Parotid gland (tissue), 1 donor: ENCODE results near the gene GSN.

GRCh38 chr9:120715112-120715305 lies 739 bp upstream of the MEGF9 start:
- PRO-cap: no peak

DNA sequence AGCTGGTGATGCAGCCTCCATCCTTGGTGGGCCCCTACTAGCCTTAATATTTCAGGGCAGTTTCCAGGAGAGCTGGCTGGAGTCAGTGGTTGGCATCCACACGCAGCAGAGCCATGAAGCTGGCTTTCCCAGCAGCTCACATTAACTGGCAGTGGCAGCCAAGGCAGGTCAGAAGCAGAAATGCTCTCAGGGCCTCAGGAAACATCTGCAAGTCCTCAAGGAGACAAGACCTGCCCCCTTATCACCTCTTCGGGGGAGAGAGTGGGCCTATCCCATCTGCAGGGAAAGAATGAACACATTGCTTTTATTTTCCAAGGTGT lies 20.8 kb upstream of the MEGF9 start:
- PRO-cap: no peak

- PRO-cap: no peak
These were observed 27.4 kb downstream of the FBXW2 start for GRCh38 chr9:120765675-120766280.

- PRO-cap: no peak
These were observed 13.3 kb upstream of the PHF19 start for GRCh38 chr9:120890111-120890794.

- PRO-cap: no peak
These were observed 825 bp upstream of the TRAF1 start for GRCh38 chr9:120927423-120927818.

DNA sequence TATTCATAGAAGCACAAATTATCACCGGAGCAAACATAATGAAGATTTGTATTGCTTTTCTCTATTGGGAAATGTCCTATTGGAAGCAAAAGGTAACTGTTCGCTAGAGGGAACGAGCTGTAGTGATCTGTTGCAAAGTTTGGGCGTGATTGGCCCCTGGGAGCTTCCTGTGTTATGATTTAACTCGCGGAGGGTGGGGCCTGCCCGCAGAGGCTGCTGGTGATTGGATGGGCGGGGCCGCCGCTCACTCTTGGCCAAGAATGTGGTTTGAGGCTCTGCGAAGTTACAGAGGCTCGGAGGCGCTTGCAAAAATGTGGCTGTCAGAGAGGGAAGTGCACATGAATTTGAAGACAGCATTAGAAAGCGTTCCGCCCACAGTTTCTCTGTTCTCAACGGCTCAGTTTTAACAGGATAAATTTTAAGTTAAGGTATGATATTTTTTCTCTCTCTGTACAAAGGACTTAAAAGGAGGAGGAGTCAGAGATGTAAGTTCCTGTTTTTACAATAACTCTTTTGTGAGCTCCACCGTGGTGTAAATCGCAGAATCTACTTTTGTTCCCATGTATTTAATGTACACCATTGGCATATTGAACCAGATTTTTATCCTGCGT lies 46.9 kb downstream of the CNTRL start:
- PRO-cap: bidirectional peak, plus-strand start at position 316 of the sequence, minus-strand start at position 151 of the sequence

- PRO-cap: no peak
These were observed 1.3 kb downstream of the RAB14 start for GRCh38 chr9:121200262-121200822.

GRCh38 chr9:121240213-121240827 lies 27.6 kb upstream of the GSN start:
- PRO-cap: unidirectional peak, plus-strand start at chr9:121240606

- PRO-cap: bidirectional peak, plus-strand start at chr9:121268204, minus-strand start at chr9:121268042
These were observed at the start of gene GSN for GRCh38 chr9:121267504-121268461. GSN (plus strand) TSS chr9:121268162.

DNA sequence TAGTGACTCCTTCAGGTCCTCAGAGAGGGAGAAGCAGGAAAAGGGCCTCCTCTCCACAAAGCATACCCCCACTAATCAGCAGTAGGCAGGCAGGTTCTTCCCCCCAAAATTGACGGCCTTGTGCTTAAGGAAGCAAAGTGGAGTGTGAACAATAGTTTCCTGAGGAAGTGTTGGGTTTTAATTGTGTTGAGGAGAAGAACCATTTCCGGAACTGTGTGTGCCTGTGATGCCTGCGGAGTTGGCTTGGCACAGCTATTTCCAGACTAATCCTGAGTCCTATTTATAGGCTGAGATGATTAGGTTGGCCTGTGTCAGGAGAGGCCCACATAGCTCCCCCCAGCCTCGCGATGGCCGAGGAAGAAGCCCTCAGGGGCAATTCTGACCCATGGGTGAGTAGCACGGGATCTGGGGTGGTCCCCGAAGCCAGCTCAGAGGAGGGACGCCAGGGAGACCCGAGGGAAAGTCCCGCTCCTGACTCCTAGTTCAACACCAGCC lies 17.9 kb downstream of the GSN start:
- PRO-cap: bidirectional peak, plus-strand start at position 208 of the sequence, minus-strand start at position 120 of the sequence

- PRO-cap: no peak
These were observed 48.9 kb downstream of the STOM start for GRCh38 chr9:121321035-121321597.

- PRO-cap: no peak
These were observed 11.3 kb downstream of the STOM start for GRCh38 chr9:121358614-121359384.

DNA sequence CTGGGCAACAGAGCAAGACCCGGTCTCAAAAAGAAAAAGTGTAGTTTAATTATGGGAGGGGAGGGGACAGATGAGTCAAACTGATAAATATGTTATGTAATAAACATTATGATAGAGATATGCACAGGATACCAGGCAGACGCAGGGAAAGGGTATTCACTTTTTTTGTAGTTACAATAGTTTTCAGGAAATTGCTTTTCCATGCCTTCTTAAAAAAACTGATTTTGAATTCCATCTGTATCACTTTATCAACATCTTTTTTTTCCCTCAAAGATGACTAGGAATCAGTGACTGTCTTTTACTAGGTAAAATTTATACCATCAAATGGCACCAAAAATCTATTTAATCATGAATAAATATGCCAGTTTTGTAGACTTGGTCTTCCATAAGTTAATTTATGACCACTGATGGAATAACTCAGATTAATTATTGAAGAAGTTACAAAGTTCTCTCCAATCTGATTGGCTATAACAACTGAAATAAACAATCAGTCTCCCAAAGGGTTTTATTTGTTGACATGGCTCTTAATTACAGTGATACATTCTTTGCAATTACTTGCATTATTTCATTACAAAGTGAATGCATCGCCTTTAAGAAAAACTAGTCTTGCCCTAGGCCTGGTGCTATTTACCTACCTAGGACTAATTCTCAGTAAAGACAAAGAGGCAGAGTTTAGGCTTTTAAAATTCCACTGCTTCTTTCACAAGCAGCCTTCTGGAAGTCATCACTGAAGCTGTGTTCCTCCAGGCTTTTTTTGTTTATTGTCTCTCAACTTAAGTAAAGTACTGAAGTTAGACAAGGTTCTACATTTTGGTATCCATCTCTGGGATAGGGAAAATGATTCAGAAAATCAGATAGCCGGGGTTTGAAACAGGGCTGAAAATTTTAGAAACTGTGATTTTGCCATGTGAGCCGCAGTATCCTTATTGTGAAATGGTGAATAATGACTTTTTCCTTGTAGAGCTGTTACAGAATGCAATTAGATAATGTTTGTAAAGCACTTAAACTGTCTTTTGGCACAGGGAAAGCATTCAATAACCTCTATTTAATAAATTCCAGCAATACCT lies 2.7 kb downstream of the STOM start:
- PRO-cap: no peak

DNA sequence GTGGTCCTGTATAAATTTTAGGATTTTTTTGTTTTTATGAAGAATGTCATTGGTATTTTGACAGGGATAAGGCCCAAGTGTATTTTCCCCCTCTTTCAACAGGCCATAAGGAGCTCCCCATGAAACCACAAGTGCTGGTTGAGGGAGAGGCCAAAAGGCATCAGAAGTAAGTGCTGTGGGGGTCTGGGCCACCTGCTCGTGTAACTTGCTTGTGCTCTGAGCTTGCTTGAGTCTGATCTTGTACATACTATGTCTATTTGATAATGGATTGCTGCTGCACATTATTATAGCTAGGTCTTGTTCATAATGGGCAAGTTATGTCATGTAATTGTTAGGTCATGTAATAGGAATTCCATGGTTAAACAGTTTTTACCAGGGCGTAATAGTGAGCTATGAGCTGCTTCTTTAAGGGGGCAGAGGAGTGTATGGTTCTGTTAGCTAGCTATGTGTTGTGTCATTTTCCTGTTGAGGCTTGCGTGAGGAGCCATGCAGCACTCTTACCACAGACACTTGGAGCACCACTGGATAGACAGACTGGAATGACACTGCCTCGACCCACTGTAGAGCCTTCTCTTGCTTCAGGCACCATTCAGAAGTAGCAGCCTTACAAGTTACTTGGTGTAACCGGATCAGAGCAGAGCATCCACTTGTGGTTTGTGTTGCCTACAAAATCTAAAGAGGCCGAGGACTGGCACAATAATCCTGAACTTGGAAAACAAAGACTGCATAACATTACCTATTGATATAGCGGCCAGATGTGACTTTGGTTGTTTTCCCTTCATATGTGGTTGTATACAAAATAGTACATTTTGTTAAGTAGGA lies 28.2 kb upstream of the STOM start:
- PRO-cap: no peak

DNA sequence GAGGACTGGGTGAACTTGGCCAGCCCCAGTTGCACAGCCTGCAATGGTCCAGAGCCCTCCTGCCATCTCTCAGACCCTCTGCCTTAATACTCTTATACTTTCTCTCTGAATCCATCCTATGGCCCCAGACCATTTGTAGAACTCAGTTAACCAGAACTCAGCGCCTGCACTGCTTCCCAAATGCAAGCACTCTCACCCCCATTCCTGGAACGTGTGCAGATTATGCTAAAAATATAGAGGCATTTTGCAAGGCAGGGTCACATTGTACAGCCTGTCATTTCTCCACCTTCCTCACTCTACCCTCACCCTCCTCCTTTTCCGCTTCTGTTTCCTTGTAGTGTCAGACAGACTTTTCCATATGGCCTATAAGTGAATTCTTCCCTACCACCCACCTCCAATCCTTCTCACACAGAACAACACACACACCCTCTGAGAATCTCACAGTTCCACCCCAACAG lies 25.4 kb downstream of the GGTA1 start:
- PRO-cap: no peak

- PRO-cap: unidirectional peak, plus-strand start at chr9:121567098
These were observed 67.0 kb upstream of the GGTA1 start for GRCh38 chr9:121566394-121567355.

DNA sequence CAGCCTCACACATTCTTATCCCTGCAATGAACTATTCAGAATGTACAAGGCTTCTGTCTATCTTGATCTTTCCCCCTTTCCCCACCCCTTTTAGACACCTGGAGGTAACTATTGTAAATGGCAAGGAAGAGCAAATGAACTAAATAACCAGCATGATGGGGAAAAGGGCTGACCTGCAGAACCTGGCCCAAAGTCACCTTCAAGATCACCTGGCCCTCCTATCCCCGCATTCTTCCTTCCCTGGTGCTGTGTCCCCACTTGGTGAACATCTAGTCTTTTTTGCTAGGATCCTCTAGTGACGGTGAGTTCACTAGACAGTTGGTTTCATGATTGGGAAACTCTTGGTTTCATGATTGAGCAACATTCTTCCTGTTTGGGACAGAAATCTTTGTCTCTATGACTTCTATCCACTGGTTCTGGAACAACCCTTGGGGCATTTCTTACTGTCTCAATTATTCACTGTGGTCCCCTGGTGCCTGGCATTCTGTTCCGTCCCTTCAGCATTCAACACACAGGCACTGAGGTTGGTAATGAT lies 50.3 kb upstream of the DAB2IP start:
- PRO-cap: no peak

GRCh38 chr9:121612318-121612920 lies 39.0 kb upstream of the DAB2IP start:
- PRO-cap: no peak

DNA sequence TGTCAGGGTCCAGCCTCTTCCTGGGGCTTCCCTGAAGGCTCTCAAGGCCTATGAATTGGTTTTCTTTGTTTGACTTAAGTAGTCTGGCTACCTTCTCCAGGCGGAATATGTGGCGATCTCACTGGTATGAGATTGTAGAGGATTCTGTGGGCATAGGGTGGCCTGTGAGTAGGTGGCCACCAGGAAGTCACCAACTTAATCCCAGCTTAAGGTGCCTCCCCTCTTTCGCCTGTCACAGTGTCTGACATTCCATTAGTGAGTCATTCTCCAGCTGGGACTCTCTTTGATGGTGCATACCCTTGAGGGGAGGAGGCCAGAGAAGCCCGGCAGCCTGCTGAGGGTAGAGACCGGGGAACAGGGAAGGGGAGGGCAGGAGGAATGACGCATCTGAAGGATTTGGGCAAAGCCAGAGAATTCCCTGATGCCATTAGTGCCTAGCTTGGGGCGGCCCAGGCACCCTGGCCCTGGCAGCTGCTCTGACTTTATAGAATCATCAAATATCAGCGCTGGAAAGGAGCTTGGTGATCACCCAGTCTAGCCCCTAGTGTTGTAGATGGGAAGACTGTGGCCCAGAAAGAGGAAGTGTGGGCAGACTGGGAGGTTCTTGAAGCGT lies 41.2 kb downstream of the DAB2IP start:
- PRO-cap: no peak

DNA sequence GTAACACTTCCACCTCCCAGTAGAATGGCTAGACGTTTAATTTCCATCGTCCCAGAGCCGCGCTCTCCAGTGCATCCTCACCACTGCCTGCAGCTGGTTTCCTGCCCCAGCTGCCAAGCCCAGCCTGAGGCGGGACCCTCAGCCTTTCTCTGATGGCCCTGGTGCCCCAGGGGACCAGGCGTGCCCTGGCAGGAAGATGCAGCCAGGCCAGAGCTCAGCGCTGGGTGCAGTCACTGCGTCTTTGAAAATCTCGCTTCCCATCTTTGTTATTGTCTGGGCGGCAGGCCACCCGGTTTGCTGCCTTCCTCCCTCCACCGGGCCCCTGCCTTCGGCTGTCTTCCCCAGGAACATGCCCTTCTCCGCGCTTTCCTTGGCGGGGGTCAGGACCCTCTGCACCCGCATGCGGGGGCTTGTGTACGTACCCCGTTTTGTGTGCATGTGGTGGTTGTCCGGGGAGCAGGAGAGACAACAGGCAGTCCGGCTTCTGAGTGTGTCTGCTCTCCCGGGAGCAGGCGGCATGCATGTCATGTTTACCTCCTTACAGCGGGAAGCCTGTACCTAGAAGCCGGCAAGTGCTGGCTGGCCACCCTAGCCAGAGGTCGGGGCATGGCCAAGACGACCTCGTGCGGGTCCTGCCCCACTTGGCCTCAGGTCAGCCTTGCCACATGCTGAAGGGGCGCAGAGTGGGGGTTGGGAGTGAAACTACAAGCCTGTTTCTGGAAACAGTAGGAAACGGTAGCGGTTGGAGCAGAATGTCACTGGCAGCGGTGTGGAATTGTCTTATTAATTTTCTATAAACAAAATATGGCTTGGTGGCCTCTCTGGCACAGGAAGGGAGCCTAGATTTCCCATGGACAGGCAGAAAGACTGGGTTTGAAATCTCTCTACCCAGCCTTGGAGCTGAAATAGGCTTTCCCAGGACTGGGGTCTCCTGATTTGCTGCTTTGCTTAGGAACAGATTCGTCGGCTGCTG lies 49.6 kb downstream of the DAB2IP start:
- PRO-cap: bidirectional peak, plus-strand start at position 269 of the sequence, minus-strand start at position 85 of the sequence